Mesenchymal stem cell of the bone marrow (primary cell): ENCODE results near the genes COL23A1 and SQSTM1.

- CAGE, long polyA plus RNA = no peak
Observed at GRCh38 chr5:178589729-178590796, at the start of gene COL23A1. COL23A1 (minus strand) TSS chr5:178590393.

- CAGE, long polyA plus RNA = no peak
Observed at GRCh38 chr5:178674268-178674625, 47.4 kb upstream of the CLK4 start.

- CAGE, long polyA plus RNA = no peak
Observed at GRCh38 chr5:179122655-179123004, 62.5 kb downstream of the ZNF354C start.

DNA sequence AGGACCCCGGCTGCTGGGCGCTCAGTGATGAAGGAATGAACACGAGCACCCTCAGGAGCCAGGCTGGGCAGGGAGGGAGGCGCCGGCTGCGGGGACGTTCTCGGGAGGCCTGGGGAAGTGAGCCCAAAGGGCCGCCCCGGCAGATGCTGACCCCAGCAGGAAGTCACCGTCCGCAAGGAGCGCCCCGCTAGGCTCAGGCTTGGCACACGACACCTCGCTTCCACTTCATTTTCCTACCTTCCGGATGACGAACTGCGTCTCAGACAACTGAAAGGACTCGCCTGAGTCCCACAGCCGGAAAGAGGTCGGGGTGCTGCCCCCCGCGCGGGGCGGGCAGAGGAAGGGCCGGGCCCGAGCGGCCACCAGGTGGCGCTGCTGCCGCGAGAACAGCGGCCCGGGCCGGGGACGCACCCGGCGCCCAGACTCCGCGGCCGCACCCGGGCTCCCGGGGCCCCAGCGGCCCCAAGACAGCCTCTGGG is 106.8 kb downstream of the ZNF354C start:
- CAGE, long polyA plus RNA = no peak

DNA sequence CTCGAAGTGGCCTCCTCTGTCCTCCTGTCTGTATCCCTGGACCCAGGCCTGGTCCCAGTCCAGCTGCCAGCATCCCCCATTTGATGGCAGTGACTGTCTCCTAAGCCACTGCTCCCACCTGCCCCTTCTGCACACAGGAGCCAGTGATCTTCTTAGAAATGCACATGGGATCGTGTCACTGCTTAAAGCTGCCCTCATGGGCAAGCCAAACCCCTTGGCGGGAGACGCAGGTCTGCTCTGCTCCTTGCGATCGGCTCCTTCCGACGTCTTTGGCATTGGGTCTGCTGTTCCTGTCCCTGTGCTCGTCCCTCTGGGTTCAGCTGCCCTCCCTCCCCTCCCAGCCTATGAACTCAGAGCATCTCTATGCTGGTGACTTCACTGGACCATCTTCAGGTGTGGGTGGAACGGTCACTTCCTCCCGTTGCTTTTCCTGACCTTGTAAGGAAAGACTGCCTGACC is 116.4 kb downstream of the ZNF354C start:
- CAGE, long polyA plus RNA = no peak

- CAGE, long polyA plus RNA = no peak
Observed at GRCh38 chr5:179603277-179603891, 20.1 kb downstream of the HNRNPH1 start.

GRCh38 chr5:179605856-179606516 is 17.5 kb downstream of the HNRNPH1 start:
- CAGE, long polyA plus RNA = no peak

DNA sequence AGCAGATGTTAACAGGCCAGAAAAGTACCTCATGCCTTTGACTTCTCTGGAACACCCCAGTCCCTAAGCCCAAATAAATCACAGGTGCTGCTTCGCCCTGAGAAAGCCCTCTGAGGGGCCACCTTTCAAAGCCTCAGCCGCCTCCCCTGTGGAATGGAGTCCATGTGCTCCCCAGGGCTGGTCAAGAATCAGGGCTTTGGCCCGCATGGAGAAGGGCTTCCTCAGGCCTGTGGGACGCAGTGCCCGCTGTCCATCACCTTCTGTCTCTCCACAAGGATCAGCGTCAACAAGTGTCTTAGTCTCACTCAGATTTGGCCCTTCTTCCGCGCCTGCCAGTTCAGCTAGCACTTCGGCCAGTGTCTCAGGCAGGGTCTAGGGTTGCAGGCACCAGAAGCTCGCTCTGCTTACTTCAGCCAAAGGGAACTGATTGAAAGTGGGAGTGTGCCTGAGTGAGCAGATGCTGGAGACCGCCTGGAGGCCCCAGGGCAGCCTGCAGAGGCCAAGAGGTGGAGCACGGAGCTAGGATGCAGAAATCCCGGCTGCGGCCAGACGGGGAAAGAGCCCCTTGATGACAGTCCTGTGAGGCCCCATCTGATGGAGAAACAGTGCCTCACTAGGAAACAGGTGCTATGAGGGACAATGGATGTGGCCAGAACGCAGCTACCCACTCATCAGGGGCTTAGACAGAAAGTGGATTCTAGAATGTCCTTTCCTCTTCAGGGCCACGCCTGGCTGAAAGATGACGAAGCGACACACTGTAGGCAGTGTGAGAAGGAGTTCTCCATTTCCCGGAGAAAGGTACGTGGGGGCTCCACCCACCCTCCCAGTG is 16.4 kb downstream of the HNRNPH1 start:
- CAGE, long polyA plus RNA = no peak

DNA sequence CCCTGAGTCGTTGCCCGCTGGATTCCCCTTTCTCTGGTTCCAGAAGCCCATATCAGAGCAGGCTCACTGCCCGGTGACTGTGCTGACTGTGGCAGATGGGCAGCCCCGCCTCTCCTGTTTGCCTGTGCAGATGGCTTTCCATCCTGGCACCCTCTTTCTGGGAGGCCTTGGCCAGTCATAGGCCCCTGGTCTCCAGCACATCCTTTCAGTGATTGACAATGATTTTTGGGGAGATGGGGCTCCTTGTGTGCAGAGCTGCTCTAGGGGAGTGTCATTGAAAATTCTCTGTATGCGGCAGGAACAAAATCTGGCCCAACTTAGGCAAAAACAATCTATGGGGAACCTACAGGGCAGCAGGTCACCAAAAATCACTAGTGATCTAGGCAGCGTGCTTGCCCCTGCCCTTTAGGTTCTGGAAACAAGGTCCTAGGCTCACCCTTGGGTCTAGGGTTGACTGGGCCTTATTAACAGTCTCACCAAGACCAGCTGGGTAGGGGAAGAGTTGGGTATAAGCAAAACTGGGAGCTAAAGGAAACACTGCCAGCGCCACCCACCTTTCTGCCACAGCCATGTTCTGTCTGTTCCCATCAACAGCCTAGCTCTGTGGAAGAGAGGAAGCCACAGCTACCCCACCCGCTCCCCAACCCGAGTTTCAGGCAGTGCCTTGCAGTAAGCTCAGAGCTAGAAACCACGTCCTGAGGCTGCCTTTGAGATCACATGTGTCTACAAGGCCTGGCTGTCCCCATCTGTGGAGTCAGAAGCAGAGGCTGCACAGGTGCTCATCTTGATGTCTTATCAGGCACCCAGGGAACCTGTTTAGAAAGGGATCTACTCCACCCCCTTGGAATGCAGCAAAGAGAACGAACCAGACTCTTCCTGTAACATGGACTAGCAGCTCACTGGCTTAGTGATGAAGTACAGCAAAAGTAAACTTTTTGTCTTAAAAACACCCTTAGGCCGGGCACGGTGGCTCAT is 15.5 kb downstream of the HNRNPH1 start:
- CAGE, long polyA plus RNA = no peak

- CAGE, long polyA plus RNA = no peak
Observed at GRCh38 chr5:179618513-179618893, 5.0 kb downstream of the HNRNPH1 start.

- CAGE, long polyA plus RNA = no peak
Observed at GRCh38 chr5:179677727-179678832, 2.8 kb downstream of the CBY3 start.

- CAGE, long polyA plus RNA = no peak
Observed at GRCh38 chr5:179759887-179760502, 27.4 kb downstream of the MAML1 start.

DNA sequence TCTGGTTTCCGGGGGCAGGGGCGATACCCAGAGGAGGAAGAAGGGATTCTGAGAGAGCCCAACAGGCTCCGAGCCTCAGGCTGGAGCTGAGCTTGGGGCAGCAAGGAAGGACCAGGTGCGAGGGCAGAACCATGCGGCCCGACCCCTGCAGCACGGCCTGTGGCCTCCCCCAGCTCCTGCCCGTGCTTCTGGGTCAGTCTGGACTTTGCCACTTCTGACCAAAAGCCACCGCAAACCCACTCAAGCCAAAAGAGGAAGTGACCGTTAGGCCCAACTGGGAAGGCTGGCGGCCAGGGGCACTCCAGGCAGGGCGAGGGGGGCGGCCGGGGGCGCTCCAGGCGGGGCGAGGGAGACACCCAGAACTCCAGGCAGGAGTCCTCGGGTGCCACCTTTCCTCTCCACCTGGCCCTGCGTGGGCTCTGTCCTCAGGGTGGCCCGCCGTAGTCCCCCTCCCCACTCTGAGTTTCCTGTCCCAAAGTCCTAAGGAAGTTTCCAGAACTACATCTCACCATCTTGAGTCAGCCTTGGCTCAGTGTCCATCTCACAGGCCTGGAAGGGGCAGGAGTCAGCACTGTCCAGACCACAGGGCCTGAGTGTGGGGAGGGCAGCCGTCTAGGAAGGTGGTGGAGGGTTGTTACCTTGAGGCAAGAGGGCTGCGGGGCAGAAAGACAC is 986 bp upstream of the LTC4S start:
- CAGE, long polyA plus RNA = no peak

GRCh38 chr5:179820845-179821428 is at the start of gene SQSTM1:
SQSTM1 (plus strand) TSS chr5:179820905.
- CAGE, long polyA plus RNA = no peak

GRCh38 chr5:179852238-179852573 is 6.4 kb downstream of the MRNIP start:
- CAGE, long polyA plus RNA = no peak

DNA sequence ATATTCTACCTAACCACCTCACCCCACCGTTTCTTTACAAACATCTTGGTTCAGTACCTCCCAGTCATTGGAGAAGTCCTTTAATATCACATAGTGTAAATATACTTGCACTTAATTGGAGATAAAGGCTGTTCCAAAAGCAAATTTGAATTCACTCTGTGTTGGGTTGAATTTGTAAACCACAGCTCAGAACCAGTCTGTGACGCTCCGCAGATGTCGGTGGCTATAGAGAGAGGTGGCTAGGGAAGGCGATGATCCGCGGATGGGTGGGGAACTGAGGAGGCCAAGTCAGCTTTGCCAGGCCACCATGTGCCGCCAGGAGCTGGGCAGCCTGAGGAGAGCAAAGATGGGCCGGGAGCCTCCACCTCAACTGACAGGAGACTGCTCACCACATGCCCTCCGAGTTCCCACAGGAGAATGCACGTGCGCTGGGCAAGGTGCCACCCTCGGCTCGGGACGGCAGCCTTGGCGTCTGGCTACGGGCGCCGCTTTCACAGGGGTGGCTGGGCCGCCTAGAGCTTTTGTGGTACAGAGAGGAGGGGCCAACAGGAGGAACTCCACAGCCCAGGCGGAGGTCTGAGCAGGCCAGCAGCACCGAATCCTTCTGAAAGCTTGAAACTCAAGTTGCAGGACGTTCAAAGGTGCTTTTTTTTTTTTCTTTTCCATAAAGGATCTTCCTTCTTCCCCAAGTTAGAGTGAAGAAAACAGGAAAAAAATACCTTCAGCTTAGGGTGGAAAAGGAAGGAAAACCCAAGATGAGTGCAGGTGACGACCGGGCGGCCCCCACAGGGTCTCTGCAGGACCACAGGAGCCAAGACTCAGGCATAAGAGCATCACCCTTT is 5.2 kb upstream of the TBC1D9B start:
- CAGE, long polyA plus RNA = no peak

GRCh38 chr5:179923355-179923579 is 15.6 kb upstream of the TBC1D9B start:
- CAGE, long polyA plus RNA = no peak

DNA sequence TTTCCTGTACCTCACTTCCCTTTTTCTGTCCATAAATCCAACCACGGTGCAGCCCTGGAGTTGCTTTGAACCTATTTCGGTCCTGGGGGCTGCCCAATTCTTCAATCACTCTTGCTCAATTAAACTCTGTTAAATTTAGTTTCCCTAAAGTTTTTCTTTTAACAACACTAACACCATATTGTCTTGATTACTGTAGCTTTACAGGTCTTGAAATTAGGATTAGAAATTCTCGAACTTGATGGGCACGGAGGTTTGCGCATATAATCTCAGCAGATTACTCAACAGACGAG is 15.9 kb upstream of the TBC1D9B start:
- CAGE, long polyA plus RNA = no peak

- CAGE, long polyA plus RNA = no peak
Observed at GRCh38 chr5:179973166-179973608, 65.5 kb upstream of the TBC1D9B start.

DNA sequence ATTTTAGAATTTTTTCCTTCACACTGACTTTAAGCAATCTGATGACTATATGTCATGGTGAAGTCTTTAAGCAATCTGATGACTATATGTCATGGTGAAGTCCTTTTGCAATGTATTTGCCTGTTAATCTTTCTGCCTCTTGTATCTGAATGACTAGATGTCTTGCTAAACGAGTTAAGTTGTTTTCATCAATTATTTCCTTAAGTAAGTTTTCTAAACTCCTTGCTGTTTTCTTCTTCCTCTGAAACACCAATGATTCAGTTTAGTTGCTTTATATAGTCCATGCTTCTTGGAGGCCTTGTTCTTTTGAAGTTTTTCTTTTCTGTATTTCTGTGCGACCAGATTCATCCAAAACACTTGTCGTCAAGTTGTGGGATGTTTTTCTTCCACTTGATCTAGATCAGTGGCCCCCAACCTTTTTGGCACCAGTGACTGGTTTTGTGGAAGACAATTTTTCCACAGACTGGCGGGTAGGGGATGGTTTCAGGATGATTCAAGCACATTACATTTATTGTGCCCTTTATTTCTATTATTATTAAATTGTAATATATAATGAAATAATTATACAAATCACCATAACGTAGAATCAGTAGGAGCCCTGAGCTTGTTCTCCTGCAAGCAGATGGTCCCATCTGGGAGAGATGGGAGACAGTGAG is 80.2 kb downstream of the RNF130 start:
- CAGE, long polyA plus RNA = no peak